Cytotoxic T cell (primary cell): ENCODE measurements around the gene FAM120B.

DNA sequence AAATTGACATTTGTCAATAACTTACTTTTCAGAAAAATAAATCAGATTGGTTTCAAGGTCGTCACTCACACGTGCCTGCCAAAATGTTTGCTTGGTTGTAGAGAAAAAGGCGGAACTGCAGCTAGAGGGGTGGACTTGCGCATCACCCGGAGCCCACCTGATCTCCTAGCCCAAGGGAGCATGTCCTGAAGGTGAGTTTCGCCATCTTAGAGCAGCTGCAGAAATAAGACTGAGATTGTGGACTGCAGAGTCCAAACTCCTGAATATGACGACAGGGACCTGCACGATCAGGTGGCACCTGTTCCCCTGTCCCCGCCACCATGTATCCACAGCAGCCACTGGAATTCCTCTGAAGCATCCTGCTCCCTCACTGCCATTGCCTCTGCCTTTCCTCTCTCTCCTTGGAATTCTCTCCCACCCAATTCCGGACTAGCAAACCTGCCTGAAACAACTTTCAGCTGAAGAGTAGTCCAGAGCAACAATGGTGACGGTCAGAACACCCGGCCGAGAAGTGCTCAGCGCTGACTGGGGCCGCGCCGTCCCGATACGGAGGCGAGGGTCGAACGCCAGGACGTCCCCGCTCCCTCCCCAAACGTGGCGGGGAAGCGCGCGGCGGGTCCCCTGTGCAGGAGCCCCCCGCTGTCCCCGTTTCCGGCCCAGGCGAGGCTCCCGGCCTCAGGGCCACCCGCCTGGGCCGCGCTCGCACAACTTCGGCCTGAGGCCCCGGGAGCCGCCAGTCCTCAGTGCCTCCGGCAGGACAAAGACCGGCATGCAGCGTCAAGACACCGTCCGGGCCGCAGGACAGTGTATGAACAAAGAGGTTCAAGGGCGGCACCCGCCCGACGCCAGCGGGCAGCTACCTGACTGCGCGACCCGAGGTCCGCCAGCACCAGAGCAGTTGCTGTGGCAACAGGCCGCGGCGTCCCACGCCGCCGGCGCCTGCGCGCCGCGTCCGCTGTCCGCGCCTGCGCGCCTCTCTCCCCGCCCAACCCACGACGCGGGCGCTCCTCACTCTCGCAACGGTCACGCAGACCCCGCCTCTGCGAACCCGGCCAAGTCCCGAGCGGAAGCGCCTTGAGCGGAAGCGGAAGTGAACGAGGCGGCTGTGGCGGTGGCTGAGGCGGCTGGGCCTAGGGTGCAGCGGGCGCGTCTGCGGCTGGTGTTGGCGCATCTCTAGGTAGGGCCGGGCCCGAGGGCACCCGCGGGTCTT lies at the start of gene FAM120B:
FAM120B (plus strand) TSS at position 1,093 of the 1,210 bp plus-strand sequence.
- PRO-cap, 2 experiments = peak in 2 of 2 experiments; most common plus-strand start position 1,097 of the sequence (in 2); most common minus-strand start position 814 of the sequence (in 1)

GRCh38 chr6:170306876-170307814 lies 587 bp downstream of the FAM120B start:
- PRO-cap, 2 experiments = peak in 2 of 2 experiments; most common plus-strand start chr6:170307199 (in 2); most common minus-strand start chr6:170307045 (in 2)

DNA sequence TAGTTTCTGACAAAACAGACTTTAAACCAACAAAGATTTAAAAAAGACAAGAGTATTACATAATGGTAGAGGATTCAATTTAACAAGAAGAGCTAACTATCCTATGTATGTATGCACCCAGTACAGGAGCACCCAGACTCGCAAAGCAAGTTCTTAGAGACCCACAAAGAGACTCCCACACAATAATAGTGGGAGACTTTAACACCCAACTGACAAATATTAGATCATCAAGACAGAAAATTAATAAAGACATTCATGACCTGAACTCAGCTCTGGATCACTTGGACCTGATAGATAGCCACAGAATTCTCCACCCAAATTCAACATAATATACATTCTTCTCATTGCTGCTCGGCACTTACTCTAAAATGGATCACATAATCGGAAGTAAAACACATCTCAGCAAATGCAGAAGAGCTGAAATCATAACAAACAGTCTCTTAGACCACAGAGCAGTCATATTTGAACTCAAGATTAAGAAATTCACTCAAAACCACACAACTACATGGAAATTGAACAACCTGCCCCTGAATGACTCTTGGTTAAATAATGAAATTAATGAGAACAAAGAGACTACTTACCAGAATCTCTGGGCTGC lies 45.7 kb downstream of the FAM120B start:
- PRO-cap, 2 experiments = no peak in any of the 2 experiments

GRCh38 chr6:170384166-170385116 lies 77.9 kb downstream of the FAM120B start:
- PRO-cap, 2 experiments = no peak in any of the 2 experiments

DNA sequence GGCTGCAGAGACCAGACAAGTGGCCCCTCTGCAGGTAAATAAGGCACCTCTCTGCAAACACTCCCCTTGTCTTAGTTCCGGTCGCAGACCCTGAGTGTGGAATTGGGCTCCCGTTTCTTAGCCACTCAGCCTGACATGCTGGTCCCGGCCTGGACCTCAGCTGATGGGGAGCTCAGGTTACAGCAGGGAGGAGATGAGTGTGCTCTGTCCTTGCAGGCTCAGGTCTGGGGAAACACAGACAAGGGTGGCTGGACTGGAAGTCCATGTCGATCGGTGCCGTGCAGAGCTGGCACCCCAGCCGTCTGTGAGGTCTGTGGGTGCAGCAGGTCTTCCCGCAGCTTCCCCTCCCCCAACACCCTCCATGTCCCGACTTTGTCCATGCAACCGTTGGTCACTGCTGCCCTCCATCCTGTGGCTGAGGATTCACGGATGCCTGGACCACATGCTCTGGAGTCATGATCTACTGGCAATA lies 119.0 kb downstream of the PSMB1 start:
- PRO-cap, 2 experiments = no peak in any of the 2 experiments

DNA sequence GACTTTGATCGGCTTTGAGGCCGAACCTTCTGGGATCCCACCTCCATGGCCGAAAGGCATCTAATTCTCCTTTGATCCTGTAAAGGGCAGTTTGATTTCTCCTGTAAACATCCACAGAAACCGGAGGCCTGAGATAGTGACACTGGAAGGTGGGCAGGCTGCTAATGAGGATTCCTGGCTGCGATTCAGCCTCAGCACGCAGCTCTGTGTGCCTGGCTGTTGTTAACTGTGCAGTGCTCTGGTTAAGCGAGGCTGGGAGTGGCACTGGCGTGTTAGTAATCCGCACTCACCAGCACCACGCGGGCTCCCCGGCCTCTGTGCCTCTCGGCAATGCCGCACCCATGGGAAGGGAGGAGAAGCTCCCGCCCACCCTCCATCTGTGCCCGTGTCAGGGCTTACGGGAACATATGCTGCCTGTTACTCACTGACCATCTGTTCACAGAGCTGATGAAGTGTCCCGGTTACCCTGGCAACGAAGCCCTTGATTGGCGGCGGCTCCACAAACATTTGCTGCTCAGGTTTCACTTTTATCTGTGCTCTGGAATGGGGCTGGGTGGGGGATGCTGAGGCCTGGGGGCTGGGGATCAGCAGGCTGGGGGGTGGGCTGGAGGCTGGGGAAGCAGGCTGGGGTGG lies 114.8 kb downstream of the PSMB1 start:
- PRO-cap, 2 experiments = no peak in any of the 2 experiments